Mesangial cell (primary cell): ENCODE data around the gene SALL1.

DNA sequence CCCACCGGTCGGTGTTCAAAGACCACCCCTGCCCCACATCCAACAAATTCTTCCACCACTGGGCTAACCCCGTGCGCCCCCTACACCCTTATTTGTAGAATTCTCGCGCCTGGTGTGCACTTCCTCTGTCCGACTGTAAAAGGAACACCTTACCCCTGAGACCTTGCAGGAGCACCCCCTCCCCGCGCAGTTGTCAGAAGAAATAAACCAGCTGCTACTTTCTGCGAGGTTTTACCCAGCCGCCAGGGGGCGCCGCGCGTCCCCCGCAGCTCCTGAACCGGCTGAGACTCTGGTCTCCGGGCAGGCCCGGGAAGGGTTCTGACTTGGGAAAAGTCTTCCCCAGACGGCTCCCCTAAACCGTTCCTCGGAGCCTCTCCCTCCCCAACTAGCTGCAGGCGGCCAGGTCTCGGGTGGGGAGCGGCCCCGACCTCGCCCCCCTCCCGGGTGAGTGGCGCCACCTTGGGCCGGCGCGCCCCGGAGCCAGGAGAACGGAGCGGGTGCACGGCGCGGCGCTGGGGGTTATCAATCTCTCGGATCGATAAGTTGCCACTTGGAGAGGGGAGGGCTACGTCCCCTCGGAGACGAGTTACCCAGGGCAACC, 1.8 kb upstream of the ZNF423 start:
- RAMPAGE, long total RNA = no peak

DNA sequence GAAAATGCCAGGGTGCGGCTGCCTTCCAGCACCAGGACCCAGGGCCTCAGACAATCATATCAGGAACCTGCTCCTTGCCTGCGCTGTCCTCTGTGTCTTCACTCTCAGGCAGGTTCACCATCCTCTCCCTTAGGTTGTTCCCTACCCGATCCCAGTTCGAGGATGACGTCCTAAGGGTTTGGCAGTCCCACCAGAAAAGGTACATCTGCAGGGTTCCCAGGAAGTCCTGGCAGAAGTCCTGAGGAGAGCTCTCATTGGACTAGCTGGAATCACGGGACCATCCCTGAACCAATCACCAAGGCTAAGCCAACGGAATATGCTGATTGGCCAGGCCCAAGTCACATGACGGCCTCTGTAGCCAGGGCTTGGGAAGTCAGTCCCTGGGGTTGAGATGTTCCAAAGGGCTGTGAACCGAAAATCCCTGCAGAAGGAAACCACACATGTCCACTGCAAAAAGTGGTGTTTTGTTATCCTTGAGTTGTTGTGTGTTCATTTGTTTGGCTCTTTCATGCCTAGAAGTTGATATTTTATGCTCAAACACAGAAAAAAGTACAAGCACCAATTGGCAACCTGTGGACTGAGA, 68.1 kb upstream of the ZNF423 start:
- RAMPAGE, long total RNA = no peak

- RAMPAGE, long total RNA = no peak
These were observed 1.6 kb downstream of the HEATR3 start for GRCh38 chr16:50067370-50067720.

GRCh38 chr16:50093524-50094444, 28.0 kb downstream of the HEATR3 start:
- RAMPAGE, long total RNA = no peak

DNA sequence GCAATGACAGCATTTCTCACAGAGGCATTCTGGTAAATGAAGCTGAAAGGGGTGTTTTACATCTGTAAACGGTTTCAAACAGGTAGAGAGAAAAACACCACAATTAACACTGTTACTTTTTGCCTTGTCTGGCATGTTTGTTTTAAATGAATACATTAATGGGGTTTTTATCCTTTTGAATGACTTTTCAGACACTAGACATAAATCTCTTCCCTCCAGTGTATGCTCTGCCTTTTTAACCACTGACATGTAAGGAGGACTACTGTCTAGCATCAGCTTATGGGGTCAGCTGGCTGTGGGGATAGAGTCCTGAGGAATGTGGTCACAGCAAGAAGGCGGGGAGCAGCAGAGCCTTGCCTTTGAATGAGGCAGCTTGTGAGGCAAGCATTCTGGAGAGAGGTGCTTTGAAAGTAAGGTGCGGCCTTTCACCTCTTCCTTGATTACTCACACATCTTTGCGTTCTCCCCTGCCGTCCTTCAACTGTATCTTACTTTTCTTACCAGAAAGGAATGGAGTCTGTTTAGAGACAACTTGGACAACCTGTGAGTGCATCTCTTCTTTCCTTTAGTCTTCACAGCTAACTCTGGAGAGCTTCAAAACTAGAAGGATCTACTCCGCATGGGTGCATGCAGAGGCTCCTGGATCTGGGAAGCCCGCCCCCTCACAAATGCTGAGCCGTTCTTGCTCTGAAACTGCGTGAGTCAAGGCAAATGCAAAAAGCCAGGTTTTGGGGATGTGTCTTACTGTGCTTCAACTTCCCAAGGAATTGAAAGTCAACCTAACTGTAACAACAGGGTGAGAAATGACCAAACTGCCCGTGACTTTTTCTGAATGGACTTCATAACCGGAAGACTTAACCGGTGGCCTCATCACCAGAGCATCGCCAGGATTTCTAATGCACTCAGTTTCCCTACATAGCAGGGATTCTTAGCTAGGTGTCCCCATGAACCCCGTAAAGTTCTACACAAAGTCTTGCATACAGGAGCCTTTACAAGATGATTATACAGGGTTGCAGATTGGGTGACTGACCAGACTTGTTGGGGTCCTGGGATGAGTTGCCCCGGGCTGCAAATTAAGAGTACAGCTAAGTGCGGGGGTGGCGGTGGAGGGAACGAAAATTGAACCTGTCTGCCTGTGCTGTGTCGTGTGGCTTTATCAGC, 50.0 kb downstream of the ADCY7 start:
- RAMPAGE, long total RNA = no peak

- RAMPAGE, long total RNA = no peak
These were observed 42.3 kb upstream of the NKD1 start for GRCh38 chr16:50505734-50506522.

- RAMPAGE, long total RNA = no peak
These were observed 48.8 kb downstream of the NKD1 start for GRCh38 chr16:50597005-50597403.

DNA sequence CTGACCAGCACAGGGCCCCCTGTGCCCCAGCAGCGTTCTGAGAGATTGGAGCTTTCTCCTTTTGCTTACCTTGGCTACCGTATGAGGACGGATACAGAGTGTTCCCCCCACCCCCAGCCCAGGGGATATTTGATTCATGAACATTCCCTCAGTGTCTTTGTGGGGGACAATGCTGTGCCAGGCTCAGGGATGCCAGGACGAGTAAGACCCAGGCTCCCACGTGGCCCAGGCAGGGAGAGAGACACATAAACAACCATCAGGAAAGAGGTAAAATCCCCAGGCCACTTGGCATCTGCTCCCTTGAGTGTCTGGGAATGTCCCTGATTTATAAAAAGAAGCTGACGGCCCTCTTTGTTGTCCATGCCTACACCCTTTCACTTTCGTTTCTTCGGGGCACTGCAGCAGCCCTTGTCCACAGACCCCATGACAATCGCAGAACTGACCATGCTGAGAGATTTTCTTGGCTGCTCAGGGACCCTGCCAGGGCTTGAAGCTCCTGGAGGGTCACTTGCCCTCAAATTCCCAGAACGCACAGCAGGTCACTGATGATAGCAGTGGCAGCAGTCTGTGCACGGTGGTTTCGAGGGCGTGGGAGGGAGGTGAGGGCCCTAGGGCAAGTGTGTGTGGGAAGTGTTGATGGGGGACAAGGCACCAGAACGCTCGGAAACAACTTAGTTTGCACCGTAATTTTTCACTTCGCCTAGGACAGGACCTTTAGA, 4.5 kb downstream of the NOD2 start:
- RAMPAGE, long total RNA = no peak

DNA sequence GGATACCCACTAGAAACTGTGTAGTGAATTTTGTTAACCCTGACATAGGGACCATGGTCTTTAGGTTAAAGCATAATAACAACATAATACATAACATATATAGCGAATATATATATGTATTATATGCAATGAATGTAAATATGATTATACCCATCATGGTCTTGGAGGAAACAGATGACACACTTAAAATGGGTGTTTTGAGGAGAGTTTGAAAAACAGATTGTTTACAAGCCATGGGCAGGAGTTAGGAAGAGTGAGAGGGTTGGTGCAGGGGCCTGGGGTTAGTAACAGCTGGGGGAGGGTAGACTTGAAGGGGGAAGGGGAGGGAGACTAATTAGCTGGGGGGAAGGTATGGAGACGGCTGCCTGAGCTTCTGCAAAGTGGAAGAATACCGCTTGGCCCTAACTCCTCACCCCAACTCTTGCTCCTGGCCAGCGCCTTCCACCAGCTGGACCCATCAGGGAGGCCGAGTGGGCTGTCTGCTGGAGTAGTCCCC, 20.0 kb downstream of the NOD2 start:
- RAMPAGE, long total RNA = no peak

DNA sequence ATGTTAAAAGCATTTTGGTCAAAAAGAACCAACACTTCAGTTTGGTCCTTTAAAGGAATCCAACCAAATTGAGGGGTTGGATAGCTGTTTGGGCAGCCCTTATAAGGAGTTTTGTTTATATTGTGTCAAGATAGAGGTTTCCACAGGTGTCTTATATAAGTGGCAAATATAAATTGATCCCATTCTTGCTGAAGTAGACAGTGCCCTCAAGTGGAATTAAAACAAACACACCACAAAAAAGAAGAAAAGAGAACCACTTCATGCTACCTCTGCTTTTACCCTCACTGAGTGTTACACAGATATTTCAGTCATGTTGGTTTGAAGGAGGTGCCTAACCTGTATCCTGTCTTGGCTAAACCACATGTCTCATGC, 5.7 kb downstream of the CYLD start:
- RAMPAGE, long total RNA = no peak

GRCh38 chr16:50859621-50860383, 117.9 kb downstream of the CYLD start:
- RAMPAGE, long total RNA = no peak

- RAMPAGE, long total RNA = no peak
These were observed 137.2 kb downstream of the CYLD start for GRCh38 chr16:50879021-50879633.

GRCh38 chr16:50927927-50928405, 186.1 kb downstream of the CYLD start:
- RAMPAGE, long total RNA = no peak

DNA sequence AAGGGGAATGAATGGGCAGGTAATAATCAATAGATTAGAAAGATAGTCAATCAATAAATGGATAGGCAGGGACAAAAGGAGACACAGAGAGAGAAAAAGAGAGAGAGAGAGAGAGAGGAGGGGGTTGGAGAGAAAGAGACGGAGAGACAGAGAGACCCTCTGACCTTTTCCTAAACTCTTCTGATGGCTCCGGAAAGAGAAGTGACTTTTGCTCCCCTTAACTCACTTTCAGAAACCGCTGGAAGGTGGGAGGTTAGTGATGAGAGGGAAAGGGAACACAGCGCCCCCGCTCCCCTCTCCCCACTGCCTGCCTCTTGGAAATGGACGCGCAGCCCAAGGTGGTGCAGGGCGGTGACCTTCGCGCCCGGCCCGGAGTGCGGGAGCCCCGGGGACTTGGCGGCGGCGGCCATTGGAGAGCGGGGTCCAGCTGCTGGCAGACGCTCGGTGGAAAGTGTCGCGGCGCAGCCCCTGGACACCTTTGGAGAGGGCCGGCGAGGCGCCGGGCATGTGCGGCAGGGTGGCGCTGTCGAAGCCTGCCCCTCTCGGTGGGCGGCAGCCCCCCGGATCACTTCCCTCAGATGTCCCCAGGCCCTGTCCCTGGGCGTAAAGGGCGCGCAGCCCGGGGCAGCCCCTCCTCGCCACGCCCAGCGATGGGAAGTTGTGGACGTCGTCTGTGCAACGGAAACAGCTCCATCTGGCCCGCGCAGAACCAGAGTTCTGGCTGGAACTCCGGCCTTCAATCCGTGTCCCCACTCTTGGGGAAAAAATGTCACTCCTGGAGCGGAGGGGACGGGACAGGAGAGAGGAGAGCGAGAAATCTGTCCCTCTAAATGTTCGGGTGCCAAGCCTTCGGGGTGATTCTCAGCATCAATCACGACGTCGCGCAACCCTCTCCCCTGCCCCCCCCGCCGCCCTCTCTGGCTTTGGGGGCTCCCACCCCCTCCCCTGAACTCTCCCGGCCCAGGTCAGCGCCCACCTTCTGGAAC, 16.7 kb downstream of the SALL1 start:
- RAMPAGE, long total RNA = no peak

DNA sequence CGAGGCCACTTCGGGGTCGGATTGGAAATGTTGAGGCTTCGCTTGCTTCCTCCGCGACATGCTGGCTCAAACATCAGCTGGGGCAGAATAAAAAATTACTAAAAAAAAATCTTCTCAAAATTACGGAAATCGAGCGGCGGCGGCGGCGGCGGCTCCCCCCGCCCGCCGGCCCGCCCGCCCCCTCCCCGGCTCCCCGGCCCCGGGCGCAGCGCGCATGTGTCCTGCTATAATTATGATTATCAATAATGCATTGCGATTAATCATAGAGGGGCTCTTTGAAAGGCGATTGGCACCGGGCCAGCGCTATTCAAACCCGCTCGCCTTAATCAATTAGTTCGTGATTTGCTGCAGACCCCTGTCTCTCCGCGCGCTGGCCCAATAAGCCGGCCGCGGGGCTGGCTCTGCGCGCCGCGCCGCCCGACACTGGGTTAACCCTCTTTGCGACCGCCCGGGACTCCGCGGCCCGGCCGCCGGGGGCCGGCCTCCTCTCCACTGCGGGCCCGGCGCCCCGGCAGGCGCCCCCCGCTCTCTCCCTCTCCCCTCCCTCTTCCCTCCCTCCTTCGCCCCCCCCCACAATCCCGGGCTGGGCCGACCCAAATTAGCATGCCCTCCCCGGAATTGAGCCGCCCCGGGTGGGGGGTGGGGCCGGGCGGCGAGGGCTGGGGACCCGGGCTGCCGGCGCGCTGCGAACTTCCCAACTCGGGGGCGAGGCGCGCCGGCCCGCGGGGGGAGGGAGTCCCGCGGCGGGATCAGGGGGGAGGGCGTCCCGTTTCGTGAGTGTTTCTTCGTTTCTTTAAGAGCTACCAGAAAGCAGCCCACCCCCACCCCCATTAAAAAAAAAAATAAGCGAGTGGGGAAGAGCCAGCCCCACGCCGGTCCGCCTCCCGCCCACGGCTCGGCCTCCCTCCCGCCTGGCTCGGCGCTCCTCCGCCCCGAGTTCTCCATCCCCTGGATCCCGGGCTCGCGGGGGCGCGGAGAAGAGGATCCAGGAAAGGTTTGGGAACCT, at the start of gene SALL1:
TSS of gene SALL1 (minus strand) at position 89 of the 1,006 bp plus-strand sequence.
- RAMPAGE, long total RNA = start-site peak on the minus strand centred at position 71 of the sequence, 37 bp wide, 17 reads

DNA sequence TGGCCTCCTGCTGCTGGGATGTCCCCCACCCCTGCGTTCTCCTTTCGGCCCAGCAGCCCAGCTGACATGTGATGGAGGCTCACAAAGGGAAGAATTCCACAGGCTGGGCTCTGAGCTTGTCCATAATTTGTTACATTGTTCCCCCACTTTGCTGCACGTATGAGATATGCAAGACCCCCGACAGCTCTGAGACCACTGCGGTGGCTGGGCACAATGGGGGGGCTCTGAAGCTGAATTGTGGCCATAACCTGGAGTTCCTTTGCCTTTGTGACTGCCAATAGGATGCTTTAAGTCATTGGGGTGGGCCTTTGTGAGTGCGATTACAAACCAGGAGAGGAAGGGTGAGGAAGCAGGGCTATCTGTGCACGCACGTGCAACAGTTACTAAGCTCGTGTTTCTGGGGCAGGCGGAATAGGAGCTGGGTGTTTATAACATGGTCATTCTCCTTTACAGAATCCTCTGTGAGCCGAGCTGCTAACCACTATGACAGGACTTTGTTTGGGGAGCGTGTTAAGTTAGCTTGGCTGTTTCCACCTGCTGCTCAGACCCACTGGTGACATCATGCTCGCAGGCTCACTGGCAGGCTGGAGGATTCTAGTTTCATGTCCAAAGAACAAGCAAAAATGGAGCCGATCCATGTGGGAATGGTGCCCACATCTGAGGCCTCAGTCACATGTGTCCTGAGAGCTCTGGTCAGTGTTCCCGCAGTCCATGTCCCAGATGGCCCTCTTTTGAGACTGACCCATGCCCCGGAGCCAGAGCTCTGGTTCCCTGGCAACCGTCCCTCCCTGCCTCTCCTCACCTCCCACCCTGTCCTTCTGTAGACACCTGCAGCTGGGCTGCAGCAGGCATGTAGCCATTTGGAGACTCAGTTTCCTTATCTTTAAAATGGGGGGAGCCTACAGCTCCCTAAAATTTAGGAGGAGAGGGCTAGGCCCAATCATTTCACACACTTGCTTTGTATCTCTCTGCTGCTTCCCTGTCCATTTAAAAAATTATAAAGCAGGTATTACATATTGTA, 208.4 kb upstream of the SALL1 start:
- RAMPAGE, long total RNA = no peak

- RAMPAGE, long total RNA = no peak
These were observed 257.9 kb upstream of the SALL1 start for GRCh38 chr16:51408946-51409438.

GRCh38 chr16:51763313-51763752, 612.3 kb upstream of the SALL1 start:
- RAMPAGE, long total RNA = no peak

DNA sequence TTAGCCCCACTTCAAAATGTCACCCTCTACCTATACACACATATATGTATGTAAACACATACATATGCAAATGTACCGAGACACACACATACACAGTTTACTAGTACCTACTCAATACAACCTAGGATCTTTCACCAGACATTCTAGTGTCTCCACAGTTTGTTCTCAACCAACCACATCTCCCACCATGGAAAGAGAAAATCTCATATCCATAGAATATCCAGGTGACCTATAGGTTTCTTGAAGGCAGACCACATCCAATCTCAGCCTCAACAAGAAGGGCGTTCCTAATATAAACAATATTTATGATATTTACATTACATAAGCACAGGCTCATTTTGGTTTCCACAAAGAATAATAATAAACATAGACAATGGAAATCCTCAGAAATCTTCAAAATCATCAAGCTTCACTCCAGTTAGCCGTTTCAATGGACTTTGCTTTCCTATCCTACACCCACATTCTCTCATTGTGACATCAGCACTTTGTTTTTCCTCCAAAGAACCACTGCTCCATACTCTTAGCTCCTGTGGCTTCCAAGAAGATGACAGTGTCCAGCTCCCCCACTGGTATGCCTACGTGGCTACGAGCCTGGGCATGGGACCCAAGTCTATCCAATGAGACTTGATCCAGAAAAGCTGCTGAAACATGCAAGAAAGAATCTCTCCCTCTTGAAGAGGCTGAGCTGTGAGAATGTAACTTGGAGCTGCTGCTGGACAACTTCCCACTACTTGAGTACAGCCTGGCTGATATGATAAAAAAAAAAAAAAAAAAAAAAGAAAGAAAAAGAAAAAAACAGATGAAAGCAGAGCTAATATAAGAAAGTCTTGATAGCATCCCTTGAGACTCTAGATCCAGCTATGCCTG, 9.6 kb downstream of the TOX3 start:
- RAMPAGE, long total RNA = no peak

DNA sequence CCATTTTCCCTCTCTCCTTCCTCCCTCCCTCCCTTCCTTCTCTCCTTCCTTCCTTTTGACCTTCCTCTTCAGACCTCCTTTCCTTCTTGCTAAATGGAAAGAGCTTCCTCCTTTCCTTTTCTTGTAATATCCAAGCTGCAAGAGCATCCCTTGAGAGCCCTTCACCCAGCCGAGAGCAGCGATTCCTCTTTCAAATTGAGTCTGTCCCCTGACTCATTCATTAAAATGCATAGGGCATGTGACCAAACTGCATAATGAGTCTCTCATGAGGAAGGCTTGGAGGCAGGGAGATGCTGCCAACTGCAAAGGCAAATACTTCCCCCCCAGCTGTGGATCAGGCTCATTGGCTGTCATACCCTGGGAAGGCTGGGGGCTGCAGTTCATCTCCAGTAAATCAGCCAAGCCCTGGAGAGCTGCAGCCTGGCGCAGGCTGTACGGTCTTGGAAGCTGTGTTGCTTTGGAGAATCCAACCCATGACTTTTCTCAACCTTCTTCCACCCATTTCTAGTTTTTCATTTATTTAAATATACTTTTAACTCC, 37.1 kb downstream of the CHD9 start:
- RAMPAGE, long total RNA = no peak